A549 (cell line): Measurements from ENCODE around the genes MAFF and DNAL4.

DNA sequence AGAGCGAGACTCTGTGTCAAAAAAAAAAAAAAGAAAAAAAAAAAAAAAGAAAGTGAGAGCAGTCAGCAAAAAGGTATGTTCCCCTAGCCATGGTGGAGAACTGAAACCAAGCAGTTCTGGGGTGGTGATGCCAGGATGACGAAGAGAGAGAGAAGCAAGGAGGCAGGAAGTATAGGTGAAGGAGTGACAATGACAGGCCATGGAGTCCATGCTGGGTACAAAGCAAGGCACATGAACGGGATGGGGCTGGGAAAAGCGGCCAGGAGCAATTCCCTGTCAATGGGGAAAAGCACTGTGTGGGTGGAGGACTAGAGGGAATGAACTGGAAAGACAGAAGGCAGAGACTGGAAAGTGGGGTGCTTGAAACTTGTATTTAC, 19.5 kb downstream of the PLA2G6 start:
- PRO-cap, result no peak
CAGE:
- cytosol, long polyA plus RNA, result no peak
- long polyA plus RNA, result no peak
- nucleus, long polyA plus RNA, result no peak

DNA sequence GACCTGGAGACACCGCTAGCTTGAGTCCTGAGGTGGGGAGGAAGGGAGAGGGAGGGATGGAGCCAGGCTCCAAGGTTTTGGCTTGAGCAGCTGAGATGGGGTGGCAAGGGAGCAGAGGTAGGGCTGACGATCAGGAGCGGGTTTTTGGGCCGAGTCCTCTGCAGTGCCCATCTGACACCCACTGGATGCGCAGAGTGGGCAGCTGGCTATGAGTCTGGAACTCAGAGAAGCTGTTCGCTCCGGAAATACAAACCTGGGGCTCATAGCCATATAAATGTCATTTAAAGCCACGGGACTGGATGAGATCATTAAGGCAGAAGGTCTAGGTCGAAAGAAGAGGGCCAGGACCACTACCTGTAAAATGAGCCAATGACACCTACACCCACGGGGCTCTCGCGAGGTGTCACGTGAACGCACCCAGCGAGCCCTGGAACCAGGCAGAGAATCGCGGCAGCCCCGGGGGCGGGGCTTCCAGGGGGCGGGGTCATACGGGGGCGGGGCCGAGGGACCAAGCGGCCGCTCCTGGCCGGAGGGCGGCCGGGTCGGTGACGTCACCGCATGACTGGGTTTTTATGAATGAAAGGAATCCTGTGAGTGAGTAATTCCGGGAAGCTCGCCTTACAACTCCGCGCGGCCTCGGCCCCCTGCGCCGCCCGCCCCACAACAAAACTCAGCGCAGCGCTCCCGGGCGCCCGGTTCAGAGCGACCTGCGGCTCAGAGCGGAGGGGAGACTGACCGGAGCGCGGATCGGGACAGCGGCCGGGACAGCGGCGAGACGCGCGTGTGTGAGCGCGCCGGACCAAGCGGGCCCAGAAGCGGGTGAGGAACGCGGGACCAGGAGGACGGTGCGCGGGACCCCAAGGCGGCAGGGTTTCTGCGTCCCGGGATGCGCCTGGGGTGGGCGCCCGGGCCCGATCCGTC, at the start of gene MAFF:
Gene MAFF (plus strand): TSS at position 601 of the 921 bp plus-strand sequence.
- PRO-cap, result bidirectional peak, plus-strand start at position 699 of the sequence, minus-strand start at position 384 of the sequence
CAGE:
- cytosol, long polyA plus RNA, result no peak
- long polyA plus RNA, result start-site peak on the plus strand centred at position 574 of the sequence, 52 bp wide, 9 and 9 reads in 2 replicates
- nucleus, long polyA plus RNA, result no peak

- PRO-cap, result no peak
CAGE:
- cytosol, long polyA plus RNA, result no peak
- long polyA plus RNA, result no peak
- nucleus, long polyA plus RNA, result no peak
Measured at GRCh38 chr22:38202986-38203935, 1.5 kb downstream of the MAFF start.

GRCh38 chr22:38256487-38257195, 16.2 kb downstream of the TMEM184B start:
- PRO-cap, result no peak
CAGE:
- cytosol, long polyA plus RNA, result no peak
- long polyA plus RNA, result no peak
- nucleus, long polyA plus RNA, result no peak

GRCh38 chr22:38286567-38286777, 13.7 kb upstream of the TMEM184B start:
- PRO-cap, result no peak
CAGE:
- cytosol, long polyA plus RNA, result no peak
- long polyA plus RNA, result no peak
- nucleus, long polyA plus RNA, result no peak

GRCh38 chr22:38289703-38290893, 17.3 kb upstream of the TMEM184B start:
- PRO-cap, result no peak
CAGE:
- cytosol, long polyA plus RNA, result no peak
- long polyA plus RNA, result no peak
- nucleus, long polyA plus RNA, result no peak

DNA sequence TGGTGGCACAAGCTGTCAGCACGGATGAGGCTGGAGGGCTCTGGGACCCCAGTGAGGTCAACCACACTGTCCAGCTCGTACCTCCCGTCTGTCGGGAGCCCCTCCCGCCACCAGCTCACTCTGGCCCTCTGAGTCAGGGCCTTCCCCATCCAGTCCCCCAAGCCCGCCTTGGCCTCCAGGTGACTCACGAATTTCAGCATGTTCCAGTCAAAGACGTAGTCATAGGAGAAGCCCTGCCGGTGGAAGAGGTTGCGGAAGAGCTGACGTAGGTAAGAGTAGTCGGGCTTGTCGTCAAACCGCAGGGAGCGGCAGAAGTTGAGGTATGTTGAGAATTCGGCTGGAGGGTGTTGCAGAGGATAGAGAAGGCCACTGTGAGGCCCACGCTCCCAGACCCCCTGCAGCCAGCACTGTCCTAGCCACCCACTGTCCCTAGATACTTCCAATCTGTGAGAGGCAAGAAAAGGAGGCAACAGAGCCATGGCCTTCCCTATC, 18.6 kb downstream of the CSNK1E start:
- PRO-cap, result no peak
CAGE:
- cytosol, long polyA plus RNA, result no peak
- long polyA plus RNA, result no peak
- nucleus, long polyA plus RNA, result no peak

DNA sequence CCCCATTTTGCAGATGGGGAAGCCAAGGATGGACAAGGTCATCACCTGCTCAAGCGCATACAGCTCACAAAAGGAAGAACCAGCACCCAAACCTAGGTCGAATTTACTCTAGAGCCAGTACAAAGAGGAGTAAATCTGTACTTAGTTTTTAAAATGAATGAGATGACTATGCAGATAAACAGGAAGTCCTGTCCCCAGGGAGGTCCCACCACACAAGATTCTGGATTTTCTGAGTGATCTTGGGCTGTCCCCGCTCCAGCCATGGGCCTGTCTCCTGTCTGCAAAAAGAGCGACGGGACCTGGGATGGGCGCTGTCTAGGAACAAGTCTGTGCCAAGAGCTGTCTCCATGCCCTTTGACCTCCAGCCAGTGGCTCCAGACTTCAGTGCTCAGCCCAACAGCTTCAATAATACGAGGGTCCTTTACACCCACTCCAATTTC, 6.0 kb downstream of the CSNK1E start:
- PRO-cap, result no peak
CAGE:
- cytosol, long polyA plus RNA, result no peak
- long polyA plus RNA, result no peak
- nucleus, long polyA plus RNA, result no peak

DNA sequence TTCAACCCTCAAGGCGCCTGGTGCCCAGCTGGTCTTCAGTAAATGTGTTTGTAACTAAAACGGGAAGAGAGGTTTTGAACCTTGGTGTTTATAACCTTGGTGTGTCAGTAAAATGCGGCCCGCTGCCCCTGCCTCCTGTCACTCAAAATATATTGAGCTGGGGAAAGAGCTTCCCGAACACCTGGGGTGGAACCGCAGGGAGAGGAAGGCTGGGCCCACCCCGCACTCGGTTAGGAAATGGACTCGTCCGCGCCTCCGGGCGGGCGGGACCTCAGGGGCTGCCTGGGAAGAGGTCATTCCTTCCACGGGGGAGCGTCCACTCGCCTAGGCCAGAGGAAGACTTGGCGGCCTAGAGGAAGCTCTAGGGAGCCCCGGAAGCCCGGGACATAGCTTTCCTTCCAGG, 4.6 kb upstream of the KDELR3 start:
- PRO-cap, result no peak
CAGE:
- cytosol, long polyA plus RNA, result no peak
- long polyA plus RNA, result no peak
- nucleus, long polyA plus RNA, result no peak

DNA sequence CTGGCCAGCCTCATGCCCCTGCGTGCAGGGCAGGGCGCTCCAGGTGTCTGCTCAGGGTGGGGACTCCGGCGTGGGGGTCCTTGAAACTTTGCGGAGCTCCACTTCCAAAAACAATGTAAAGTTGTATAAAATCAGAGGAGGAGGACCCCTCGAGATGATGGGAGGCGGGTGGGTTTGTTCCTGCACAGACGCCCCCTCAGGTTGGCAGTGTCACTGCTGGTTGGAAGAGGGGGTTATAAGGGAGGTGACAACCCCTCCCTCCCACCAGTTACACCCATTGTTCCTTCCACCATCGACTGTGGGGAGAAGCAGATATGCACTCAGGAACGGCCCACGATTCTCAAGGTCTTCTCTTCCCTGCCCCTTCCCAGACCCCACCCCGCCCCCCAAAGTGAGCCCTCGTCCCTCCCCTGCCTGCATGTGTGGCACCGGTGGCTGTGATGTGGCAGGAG, 493 bp downstream of the KDELR3 start:
- PRO-cap, result no peak
CAGE:
- cytosol, long polyA plus RNA, result no peak
- long polyA plus RNA, result no peak
- nucleus, long polyA plus RNA, result no peak

GRCh38 chr22:38492025-38492398, 14.1 kb downstream of the DDX17 start:
- PRO-cap, result no peak
CAGE:
- cytosol, long polyA plus RNA, result no peak
- long polyA plus RNA, result no peak
- nucleus, long polyA plus RNA, result no peak

- PRO-cap, result no peak
CAGE:
- cytosol, long polyA plus RNA, result no peak
- long polyA plus RNA, result no peak
- nucleus, long polyA plus RNA, result no peak
Measured at GRCh38 chr22:38492835-38493304, 13.2 kb downstream of the DDX17 start.

- PRO-cap, result no peak
CAGE:
- cytosol, long polyA plus RNA, result no peak
- long polyA plus RNA, result no peak
- nucleus, long polyA plus RNA, result no peak
Measured at GRCh38 chr22:38498011-38498232, 8.2 kb downstream of the DDX17 start.

GRCh38 chr22:38569305-38569596, 732 bp downstream of the DMC1 start:
- PRO-cap, result no peak
CAGE:
- cytosol, long polyA plus RNA, result no peak
- long polyA plus RNA, result no peak
- nucleus, long polyA plus RNA, result no peak

GRCh38 chr22:38716017-38716920, 10.5 kb downstream of the GTPBP1 start:
- PRO-cap, result no peak
CAGE:
- cytosol, long polyA plus RNA, result no peak
- long polyA plus RNA, result no peak
- nucleus, long polyA plus RNA, result no peak

GRCh38 chr22:38749666-38750205, 6.1 kb downstream of the SUN2 start:
- PRO-cap, result no peak
CAGE:
- cytosol, long polyA plus RNA, result no peak
- long polyA plus RNA, result no peak
- nucleus, long polyA plus RNA, result no peak

GRCh38 chr22:38751436-38752488, 4.0 kb downstream of the SUN2 start:
- PRO-cap, result no peak
CAGE:
- cytosol, long polyA plus RNA, result no peak
- long polyA plus RNA, result no peak
- nucleus, long polyA plus RNA, result no peak

DNA sequence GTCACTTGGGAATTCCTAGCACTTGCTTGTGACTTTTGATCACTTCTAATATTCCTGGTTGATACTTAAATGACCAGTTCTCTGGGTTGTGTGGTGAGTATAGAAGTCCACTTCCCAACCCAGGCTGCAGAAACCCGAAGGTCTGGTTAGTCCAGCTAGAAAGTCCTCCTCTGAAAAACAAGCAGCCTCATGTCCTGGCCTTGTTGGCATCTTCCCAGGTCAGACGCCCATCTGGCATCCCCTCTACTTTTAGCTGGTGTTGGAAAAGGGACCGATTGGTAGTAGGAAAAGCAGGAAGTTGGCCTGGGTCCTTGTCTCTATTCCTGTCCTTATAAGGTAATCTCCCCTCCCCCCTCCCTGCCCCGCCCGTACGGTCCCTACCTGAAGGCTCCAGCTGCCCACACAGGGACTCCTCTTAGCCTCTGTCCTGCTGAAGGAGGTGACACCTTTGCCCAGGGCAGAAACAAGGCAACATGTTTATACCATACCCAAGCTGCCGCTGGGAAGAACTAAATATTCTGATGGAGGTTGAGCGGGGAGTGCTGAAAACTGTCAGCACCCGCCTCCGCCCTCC, 1.4 kb downstream of the SUN2 start:
- PRO-cap, result bidirectional peak, plus-strand start at position 412 of the sequence, minus-strand start at position 144 of the sequence
CAGE:
- cytosol, long polyA plus RNA, result no peak
- long polyA plus RNA, result no peak
- nucleus, long polyA plus RNA, result no peak

DNA sequence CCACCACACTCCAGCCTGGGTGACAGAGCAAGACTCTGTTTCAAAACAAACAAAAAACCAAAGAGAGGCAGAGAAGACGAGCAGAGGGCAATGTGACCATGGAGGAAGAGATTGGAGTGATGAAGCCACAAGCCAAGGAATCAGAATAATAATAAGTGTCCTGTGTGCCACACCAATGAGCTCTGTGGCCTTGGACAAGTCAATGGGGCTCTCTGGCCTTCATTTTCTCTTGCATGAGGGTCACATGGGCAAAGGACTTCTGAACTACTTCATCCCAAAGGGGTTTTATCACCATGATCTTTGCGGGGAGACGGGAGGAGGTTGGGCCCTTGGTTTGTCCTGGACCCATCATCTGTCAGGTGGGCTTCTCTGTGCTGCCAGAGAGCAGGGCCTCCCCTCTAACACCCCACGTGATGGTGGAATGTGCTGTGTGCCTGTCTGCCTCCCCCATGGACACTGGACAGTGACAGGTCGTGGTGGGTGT, 2.3 kb upstream of the SUN2 start:
- PRO-cap, result no peak
CAGE:
- cytosol, long polyA plus RNA, result no peak
- long polyA plus RNA, result no peak
- nucleus, long polyA plus RNA, result no peak

- PRO-cap, result bidirectional peak, plus-strand start at chr22:38794320, minus-strand start at chr22:38794125
CAGE:
- cytosol, long polyA plus RNA, result no peak
- long polyA plus RNA, result no peak
- nucleus, long polyA plus RNA, result no peak
Measured at GRCh38 chr22:38793317-38794577, at the start of gene DNAL4. Gene DNAL4 (minus strand): TSS chr22:38794143.